HGPS cell (cell line): ENCODE data around the gene MCCC1.

GRCh38 chr3:180601639-180601856 lies 415 bp upstream of the TTC14 start:
- RRBS, result no CpG with 5 or more reads among the region's 8 CpGs

- RRBS, result no CpG with 5 or more reads among the region's 7 CpGs
These were observed 82.4 kb upstream of the FXR1 start for GRCh38 chr3:180830165-180830364.

DNA sequence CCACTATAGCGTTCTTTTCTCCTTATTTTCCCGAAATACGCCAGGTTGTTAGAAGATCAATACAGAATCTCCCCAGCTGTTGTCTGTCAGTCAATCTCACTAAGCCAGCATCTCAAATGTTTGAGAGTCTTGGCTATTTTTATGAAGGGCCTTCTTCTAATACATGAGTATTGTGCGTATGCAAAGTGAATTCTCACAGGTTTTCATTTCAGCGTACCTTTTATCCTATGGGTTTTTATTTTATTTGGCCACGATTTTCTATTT lies 1.1 kb downstream of the FXR1 start:
- RRBS, result no CpG with 5 or more reads among the region's 6 CpGs

DNA sequence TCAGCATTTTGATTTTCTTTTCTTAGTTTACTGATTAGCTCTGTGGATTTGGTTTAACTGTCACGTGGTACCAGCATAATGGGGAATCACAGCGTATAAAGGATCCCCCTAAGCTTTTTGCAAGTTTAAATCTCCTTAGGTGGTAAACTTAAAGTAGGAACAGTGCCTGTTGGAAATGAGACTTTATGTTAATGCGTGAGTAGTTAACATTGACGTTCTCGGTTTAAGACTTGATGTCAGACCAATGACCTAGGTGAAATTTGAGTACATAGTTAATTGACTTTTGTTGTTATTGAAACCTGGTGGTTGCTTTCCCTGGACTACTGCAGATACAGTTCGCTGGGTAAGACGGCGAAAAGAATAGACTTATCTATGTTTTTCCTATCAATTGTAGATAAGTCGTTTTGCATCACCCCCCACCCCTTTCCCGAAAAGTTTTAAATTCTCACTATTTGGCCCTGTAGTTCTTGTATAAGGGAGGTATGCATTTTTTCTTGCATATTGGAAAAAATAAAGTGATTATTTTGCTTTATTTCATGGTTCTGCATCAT lies 1.6 kb downstream of the FXR1 start:
- RRBS, result no CpG with 5 or more reads among the region's 10 CpGs

DNA sequence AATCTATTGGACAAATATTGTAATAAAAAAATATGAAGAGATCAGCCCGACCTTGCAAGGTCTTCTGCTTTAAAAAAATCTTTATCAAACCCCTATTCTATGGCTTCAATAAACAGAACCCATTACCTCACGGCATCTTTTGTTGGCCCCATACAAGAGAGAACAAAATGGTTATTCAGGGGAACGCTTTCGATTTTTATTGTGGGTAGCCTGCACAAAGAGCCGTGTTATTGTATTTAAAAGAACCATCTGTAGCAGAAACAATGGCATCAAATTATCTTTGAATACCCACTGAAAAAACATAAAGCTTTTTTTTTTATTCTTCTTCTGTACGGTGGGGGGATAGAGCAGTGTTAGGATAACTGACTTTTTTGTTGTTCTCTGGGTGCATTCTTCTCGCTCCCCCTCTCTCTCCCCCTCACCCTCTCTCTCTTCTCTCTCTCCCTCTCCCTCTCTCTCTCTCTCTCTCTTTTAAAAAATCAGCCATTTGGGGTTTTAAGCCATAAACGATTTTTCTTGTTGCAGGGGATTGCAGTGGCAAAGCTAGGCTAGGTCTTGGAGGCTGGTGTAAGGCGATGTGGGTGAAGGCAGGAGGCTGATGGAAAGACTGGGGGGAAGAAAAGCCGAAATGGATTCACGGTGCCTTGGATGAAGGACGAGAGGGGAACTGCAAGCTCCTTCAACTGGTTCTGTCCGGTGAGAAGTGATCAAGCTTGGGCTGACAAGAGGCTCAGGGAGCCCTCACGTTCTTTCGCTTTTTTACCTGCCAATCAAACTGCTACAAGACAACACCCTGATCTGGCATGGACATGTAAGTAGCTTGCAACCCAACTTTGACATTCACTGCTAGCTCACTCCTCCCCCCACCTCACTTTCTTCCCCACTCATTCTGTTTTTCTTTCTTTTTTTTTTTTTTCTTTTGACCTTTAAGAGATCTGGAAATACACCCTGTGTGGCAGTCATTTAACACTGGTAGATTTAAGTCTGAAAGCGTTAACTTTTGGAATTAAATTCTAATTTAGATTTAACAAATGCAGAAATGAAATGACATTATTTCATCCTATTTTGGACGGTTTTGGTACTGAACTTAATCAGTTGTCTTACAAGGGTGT lies 12.3 kb upstream of the SOX2 start:
- RRBS, result no CpG with 5 or more reads among the region's 17 CpGs

DNA sequence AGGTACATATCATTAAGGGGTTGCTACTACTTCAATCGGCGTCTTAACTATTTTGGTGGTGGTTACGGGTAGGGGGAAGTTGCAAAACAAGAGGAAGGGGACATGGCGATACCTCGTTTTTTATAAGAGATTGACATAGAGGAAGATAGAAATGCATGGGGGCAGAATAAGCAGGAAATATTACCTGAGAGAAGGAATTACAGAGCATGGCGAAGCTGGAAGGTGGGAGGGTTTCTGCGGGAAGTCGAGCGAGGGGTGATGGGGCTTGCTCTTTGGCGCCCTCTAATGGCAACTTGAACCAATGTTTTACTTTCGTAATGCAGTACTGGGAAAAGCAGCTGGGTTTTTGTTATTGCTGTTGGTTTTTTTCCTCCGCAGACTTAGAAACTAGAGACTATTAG lies 11.4 kb upstream of the SOX2 start:
- RRBS, result no CpG with 5 or more reads among the region's 12 CpGs

DNA sequence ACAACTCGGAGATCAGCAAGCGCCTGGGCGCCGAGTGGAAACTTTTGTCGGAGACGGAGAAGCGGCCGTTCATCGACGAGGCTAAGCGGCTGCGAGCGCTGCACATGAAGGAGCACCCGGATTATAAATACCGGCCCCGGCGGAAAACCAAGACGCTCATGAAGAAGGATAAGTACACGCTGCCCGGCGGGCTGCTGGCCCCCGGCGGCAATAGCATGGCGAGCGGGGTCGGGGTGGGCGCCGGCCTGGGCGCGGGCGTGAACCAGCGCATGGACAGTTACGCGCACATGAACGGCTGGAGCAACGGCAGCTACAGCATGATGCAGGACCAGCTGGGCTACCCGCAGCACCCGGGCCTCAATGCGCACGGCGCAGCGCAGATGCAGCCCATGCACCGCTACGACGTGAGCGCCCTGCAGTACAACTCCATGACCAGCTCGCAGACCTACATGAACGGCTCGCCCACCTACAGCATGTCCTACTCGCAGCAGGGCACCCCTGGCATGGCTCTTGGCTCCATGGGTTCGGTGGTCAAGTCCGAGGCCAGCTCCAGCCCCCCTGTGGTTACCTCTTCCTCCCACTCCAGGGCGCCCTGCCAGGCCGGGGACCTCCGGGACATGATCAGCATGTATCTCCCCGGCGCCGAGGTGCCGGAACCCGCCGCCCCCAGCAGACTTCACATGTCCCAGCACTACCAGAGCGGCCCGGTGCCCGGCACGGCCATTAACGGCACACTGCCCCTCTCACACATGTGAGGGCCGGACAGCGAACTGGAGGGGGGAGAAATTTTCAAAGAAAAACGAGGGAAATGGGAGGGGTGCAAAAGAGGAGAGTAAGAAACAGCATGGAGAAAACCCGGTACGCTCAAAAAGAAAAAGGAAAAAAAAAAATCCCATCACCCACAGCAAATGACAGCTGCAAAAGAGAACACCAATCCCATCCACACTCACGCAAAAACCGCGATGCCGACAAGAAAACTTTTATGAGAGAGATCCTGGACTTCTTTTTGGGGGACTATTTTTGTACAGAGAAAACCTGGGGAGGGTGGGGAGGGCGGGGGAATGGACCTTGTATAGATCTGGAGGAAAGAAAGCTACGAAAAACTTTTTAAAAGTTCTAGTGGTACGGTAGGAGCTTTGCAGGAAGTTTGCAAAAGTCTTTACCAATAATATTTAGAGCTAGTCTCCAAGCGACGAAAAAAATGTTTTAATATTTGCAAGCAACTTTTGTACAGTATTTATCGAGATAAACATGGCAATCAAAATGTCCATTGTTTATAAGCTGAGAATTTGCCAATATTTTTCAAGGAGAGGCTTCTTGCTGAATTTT lies 1.3 kb downstream of the SOX2 start:
- RRBS, result 9% methylated on average over 18 of the region's 81 CpGs

GRCh38 chr3:181715995-181716476 lies 4.3 kb downstream of the SOX2 start:
- RRBS, result no CpG with 5 or more reads among the region's 5 CpGs

- RRBS, result 3% methylated on average over 4 of the region's 25 CpGs
These were observed 16.0 kb downstream of the SOX2 start for GRCh38 chr3:181727592-181728208.

- RRBS, result no CpG with 5 or more reads among the region's 8 CpGs
These were observed 240.4 kb downstream of the SOX2 start for GRCh38 chr3:181952006-181952643.

- RRBS, result no CpG with 5 or more reads among the region's 3 CpGs
These were observed 89.6 kb downstream of the DCUN1D1 start for GRCh38 chr3:182890699-182891262.

DNA sequence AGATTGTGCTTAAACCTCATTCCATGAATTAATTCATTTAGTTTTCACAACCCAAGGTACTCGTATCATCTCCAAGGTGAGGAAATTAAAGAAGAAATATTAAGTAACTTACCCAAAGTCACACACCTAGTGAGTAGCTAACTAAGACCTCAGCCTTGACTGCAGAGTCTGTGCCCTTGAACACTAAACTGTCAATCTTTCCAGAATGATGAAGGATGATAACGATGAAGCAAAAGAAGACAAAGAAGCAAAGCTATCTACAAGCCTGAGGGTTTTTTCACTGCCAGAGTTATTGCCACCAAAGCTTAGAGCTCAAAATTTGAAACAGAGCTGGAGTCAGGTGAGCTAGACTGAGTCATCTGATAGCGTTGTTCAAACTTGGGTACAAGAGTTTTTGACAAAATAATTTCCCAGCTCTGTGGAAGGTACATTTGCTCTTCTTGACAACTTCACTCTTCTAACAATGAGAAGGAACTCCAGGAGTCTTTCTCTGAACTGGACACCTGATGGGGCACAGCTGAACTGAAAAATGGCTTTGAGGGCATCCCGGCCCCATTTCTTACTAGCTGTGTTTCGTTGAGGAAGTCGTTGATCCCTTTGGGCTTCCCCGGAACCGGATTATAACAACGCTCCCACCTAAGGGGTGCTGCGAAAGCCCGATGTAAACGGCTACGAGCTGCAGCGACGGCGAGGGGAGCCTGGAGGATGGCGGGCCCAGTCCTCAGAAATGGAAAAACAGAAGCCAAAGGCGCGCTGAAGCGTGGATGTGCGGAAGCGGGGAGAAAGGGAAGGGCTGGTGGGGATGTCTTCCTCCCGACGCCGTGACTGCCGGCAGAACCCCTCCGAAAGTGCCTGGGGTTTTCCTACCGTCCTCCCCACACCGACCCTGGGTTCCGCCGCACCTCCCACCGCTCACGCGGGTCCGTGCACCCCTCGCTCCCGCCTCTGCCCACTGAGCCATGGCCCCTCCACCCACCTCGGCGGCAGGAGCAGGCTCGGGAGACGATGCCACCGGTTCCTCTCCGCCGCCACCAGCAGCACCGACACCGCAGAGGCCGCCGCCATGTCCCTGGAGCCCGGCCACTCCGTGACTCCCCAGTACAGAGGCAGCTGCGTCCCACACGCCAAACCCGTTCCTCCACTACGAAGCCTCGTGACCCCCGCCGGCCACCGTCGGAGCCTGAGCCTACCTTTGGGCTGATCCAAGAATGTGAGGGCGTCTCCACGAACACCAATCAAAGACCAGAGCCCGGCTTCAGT lies at the start of gene MCCC1:
TSS of gene MCCC1 (minus strand) at position 1,121 of the 1,260 bp plus-strand sequence.
- RRBS, result 5% methylated on average over 10 of the region's 62 CpGs

DNA sequence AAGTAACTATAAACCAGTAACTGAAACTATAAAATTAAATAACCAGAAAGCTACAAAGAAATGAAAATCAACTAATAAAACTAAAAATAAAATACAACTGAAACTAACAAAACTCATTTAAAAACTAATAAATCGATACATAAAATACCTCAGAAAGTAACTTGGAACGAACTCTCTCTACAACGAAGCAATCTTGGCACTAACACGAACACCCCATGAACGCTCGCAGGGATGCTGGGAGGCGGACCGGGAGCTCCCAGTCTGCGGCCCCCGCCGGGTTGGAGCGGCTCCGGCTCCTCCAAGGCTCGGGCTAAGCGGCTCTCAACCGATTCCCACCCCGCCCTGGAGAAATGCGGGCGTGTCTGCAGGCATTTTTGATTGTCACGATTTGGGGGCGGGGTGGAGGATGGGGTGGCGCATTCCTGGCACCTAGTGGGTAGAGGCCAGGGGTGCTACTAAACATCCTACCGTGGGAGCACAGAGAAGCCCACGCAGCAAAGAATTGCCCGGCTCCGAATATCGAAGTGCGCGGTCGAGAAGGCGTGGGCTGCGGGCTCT lies 16.1 kb upstream of the LAMP3 start:
- RRBS, result no CpG with 5 or more reads among the region's 32 CpGs

DNA sequence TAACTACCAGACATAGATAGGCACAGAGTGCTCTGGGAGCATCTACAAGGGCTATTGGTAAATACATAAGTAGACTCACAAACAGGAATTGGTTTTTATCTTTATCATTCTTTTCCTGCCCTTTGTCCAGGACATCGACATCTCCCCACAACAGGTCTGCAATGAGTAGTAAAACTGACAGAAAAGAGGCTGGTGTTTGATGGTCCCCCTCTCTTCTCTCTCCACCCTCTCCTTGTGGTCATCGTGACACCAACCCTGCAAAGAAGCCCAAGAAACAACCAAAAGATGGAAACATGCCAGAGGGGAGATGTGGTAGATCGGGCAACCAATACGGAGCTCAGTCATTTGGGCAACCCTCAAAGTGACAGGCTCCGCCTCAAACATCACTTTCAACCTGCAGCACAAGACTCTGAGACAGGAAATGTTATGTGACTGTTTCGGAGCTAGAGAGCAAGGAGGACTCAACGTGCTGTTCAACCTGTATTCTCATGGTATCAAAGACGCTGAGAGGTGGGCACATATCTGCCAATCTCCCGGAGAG lies 28.6 kb upstream of the B3GNT5 start:
- RRBS, result no CpG with 5 or more reads among the region's 9 CpGs

DNA sequence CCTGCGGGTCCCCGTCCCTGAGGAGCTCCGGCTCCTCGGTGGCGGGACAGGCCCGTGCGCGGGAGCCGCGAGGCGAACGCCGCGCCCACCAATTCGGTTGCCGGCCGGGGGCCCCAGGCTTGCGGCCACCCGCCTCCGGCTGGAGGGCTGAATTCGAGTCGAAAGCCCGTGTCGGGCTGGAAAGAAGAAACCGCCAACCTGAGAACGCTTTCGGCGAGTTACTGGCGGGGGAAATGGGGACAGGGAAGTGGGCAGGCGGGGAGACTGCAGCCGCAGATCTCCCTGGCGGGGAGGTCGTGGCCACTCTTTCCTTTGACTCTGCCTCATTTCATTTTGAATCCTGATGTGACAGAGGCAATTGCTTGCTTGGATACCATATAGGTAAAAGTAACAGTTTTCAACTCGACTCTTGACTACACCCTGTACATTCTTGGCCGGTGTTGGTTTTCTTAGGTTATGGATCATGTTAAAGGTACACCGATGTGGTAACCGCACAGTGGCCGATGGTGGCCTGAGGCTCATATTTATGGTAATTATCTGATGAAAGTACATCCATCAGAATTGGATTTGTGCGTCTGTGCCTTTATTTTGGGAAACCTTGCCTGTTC lies 1.6 kb downstream of the B3GNT5 start:
- RRBS, result 7% methylated on average over 13 of the region's 39 CpGs

- RRBS, result no CpG with 5 or more reads among the region's 9 CpGs
These were observed 62.6 kb downstream of the B3GNT5 start for GRCh38 chr3:183315535-183316260.

- RRBS, result no CpG with 5 or more reads among the region's 9 CpGs
These were observed 39.3 kb downstream of the KLHL6 start for GRCh38 chr3:183515898-183516862.

DNA sequence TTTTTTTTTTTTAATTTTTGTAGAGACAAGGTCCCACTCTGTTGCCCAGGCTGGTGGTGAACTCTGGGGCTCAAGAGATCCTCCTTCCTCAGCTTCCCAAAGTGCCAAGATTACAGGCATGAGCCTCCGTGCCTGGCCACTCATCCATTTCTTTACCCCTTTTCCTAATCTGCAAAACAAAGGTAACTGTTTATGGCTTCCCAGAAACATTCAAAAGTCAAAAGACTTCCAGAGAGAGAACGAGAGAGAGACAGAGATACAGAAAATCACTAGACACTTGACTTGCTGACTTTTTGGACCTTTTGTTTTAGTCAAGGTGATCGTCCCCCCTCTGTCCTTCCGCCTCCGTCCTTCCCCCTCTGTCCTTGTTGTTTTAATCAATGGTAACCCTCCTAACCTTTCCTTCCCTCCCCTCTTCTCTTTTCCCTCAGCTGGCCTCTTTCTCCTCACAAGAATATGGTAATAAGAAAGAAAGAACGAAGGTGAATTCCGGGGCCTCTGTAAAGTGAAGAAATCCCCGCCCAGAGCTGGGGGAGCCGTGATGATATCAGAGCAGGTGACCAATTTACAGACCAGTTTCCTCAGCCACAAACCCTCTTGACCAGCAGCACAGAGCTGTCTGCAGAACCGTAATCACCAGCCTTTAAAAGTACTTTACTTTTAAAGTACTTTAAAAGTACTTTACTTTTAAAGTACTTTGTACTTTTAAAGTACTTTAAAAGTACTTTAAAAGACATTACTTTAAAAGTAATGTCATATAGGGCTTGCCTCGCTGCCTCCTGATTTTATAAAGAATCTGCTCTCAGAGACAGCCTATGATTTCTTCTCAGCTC lies 21.9 kb downstream of the KLHL6 start:
- RRBS, result no CpG with 5 or more reads among the region's 11 CpGs

DNA sequence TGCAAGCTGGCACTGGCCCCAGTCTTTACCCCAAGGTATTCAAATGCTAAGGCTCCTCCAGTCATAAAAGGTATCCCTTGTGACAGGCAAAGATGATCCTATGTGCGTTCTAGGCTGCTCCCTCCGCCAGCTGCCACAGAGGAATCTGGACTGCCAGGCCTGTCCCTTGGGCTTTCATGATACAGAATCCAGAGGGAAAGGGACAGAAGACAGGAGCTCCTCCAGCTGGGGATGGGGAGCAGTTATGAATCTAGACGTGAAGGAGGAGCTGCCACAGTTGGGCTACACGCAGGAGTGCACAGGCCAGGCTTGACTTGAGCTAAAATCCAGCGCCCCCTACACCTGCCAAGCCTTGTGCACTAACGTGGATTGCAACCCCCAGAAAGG lies 14.4 kb downstream of the KLHL6 start:
- RRBS, result no CpG with 5 or more reads among the region's 6 CpGs

GRCh38 chr3:183556889-183557428 lies 1.5 kb upstream of the KLHL6 start:
- RRBS, result no CpG with 5 or more reads among the region's 8 CpGs